CD14-positive monocyte (primary cell): ENCODE results near the gene CIB3.

DNA sequence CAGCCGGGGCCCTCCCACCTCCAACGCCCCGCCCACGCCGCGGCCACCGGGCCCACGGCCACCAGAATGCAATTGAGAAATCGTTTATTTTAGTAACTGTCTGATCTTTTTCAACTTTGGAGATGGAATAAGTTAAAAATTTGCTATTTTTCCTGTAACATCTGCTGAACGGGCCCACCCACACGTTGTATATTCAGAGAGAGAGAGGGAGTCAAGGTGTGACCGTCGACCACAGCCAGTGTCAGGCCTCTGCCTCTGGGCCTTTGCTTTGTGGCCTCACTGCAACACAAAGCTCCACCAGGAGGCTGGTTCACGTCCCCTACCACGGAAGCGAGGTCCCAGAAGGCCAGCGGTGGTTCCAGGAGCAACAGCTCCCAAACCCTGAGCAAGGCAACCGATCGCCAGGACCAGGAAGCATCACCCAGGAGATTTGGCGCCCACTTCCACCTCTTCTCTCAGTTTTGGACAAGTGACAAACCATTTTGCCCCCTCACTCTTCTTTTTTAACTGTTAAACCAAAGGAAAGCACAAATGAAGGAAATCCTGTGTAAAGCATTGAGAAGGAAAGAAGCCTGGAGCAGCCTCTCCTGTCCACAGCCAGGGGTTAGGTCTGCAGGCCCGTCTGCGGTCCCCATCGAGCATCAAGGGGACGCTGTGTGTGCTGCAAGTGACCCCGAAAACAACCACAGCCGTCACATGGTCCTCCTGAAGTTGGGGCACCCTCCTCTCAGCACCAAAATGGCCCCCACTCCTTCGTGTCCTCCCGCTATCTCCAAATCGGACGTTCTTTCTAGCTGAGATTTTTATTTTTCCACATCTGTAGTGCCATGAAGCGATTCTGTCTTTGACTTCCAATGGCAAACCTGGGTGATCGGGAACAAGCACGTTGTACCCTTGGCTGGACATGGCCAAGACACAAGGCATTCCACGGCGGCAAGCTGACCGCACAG lies 10.8 kb upstream of the HSH2D start:
- CAGE, long polyA plus RNA = start-site peak on the plus strand centred at position 620 of the sequence, 55 bp wide, 78 and 59 reads in 2 replicates; start-site peak on the minus strand centred at position 772 of the sequence, 73 bp wide, 14 and 11 reads in 2 replicates

DNA sequence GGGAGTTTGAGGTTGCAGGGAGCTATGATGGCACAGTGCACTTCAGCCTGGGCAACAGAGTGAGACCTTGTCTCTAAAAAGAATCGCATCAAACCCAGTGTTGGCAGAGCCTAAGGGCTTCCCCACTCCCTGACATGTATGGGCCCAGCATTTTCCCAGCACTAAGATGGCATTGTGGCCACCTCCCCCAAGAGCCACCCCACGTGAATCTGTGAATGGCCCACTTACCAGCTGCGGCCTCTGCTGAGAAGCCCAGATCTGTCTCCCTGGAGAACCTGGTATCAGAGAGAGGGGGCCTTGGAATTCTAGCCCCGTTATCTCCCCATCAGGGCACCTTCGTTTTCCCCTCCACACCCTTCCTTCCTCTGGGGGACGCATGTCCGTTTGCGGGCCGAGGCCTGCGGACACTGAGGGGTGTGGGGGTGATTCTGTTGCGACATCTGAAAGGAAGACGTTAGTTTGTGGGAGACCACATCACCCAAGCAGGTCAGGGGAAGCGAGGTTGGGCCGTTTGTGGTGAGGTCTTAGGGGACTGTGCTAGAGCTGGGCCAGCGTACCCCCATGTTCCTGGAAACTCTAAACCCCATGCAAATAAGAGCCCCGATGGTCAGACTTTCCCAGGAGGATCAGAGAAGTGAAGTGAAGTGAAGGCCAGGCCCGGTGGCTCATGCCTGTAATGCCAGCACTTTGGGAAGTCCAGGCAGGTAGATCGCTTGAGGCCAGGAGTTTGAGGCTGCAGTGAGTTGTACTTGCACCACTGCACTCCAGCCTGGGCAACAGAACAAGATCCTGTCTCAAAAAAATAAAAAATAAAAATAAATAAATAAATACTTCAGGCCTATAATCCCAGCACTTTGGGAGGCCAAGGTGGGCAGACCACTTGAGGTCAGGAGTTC lies 3.7 kb upstream of the HSH2D start:
- CAGE, long polyA plus RNA = no peak

- CAGE, long polyA plus RNA = no peak
Observed at GRCh38 chr19:16173457-16173951, at the start of gene CIB3. Gene CIB3 (minus strand): TSS chr19:16173525.

DNA sequence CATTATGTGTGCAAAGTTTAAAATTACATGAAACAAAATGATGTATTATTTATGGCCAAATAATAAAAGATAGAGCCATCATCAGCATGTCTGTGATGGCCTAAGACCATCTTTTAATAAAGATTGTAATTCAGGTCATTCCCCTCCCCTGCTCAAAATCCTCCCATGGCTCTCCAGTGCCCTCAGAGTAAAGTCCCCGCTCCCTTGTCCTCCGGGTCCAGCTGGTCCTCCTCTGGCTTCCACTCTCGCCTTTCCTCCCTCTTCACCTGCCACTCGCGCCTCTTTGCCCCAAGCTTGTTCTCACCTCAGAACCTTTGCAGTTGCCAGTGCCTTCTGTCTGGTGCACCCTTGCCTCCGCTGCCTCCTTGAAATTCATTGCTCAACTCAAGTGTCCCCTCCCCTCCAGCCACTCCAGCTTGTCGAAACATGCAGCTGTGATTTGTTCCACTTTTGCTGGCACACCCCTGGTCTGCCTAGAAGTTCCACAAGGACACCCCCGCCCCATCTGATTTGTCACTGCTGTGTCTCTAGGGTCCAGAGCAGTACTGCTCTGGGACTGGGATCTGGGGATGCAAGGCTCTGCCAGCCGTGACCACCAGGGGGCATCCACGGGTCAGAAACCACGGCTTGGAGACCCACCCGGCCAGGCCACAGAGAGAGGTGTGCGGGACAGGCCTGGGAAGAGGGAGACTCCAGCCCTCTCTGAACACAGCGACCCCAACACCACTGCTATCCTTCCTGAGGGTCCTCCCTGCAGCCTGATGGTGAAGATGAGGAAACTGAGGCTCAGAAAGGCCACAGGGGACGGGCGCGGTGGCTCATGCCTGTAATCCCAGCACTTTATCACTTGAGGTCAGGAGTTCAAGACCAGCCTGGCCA lies 49.7 kb downstream of the AP1M1 start:
- CAGE, long polyA plus RNA = no peak

GRCh38 chr19:16315782-16316541 lies 8.7 kb upstream of the KLF2 start:
- CAGE, long polyA plus RNA = no peak

DNA sequence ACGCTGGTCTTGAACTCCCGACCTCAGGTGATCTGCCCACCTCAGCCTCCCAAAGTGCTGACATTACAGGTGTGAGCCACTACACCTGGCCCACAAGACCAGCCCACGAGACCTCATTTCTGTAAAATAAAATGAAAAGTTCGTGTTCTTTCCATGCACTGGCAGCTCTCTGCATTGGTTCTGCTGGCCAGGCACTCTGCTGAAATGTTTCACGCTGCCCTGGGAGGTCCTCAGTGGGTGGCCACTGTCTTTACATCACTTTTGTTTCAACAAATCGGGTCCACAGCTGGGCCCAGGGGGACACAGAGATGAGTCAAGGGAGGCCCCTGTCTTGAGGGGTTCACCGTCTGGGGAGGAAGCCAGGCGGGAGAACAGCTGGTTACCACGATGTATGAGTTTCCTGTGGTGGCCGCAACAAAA lies 5.3 kb upstream of the KLF2 start:
- CAGE, long polyA plus RNA = no peak

DNA sequence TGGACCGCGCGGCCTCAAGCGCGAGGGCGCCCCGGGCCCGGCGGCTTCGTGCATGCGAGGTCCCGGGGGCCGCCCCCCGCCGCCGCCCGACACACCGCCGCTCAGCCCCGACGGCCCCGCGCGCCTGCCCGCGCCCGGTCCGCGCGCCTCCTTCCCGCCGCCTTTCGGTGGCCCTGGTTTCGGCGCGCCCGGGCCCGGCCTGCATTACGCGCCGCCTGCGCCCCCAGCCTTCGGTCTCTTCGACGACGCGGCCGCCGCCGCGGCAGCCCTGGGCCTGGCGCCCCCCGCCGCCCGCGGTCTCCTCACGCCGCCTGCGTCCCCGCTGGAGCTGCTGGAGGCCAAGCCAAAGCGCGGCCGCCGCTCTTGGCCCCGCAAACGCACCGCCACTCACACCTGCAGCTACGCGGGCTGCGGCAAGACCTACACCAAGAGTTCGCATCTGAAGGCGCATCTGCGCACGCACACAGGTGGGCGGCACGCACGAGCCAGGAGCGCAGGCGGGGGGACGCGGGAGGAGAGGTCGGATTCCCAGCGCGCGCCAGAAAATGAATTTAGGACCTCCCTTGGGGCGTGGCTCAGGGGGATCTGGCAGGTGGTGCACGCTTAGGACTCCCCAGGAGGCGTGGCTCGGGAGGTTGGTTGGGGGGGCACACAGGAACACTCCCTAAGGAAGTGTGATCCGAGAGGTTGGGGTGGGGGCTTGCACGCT lies 1.1 kb downstream of the KLF2 start:
- CAGE, long polyA plus RNA = no peak

- CAGE, long polyA plus RNA = no peak
Observed at GRCh38 chr19:16331140-16331566, 6.5 kb downstream of the KLF2 start.

GRCh38 chr19:16347632-16347882 lies 22.9 kb downstream of the KLF2 start:
- CAGE, long polyA plus RNA = no peak

DNA sequence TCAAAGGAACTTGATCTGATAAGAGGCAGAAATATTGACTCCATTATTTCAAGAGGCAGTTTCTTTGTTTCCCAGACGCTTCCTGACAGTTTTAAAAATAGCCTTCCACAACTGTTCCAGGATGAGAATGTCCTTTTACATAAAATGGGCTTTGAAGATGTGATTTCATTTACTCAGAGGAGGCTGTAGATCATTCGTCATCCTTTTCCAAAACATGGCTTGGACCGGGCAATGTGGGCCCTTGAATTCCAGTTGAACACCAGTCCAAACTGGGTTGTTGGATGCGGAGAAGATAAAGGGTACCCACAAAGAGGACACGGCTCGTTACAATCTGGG lies 23.2 kb downstream of the KLF2 start:
- CAGE, long polyA plus RNA = no peak

- CAGE, long polyA plus RNA = no peak
Observed at GRCh38 chr19:16371142-16372416, 47.0 kb downstream of the KLF2 start.

DNA sequence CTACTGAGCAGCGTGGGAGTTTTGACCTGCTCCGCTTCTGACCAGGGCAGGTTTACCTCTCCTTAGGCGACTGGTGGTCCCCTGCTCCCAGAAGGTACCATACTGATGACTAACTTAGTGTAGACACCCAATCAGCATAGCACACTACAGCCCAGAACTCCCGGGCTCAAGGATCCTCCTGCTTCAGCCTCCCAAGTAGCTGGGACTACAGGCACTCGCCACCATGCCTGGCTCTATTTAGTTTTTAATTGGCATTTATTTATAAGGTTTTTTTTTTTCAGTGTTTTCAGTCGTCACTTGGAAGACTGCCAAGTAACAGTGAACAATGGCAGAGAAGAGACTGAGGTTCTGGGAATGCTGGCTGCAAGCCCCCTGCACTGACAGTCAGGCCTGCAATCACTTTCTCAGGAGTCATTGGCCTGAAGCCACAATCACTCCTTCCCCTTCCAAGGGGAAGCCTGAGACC lies 73.0 kb downstream of the EPS15L1 start:
- CAGE, long polyA plus RNA = no peak

DNA sequence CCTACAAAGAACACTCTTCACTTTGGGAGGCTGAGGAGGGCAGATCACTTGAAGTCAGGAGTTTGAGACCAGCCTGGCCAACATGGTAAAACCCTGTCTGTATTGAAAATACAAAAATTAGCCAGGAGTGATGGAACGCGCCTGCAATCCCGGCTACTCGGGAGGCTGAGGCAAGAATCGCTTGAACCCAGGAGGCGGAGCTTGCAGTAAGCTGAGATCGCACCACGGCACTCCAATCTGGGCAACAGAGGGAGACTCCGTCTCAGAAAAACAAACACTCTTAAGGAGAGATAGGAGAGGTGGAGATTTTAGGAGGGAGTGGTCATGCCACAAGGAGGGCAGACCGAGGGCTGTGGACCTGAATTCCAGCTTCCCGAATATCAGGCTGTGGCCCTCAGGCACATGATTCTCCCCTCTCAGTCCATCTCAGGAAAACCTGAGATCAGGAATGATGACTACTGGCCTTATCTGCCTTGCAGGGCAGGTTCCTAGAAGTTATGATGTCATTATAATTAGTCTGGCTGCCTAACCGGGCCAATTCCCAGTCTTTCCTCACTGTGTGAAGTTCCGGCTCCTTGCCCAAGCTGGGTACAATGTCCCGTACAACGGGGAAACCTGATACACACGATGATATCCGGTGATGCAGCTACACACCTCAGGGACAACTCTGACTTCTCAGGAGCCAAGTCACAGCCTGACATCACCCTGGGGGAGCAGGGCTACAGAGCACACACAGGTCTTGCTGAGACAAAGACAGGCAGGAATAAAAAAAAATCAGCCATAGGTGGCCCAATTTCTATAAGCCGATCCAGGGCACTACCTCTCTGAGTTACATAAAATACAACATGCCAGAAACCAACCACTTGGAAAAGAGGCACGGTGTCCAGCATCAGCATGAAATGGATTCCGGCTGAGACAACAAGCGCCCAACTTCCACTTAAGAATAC lies 2.4 kb downstream of the SLC35E1 start:
- CAGE, long polyA plus RNA = no peak

DNA sequence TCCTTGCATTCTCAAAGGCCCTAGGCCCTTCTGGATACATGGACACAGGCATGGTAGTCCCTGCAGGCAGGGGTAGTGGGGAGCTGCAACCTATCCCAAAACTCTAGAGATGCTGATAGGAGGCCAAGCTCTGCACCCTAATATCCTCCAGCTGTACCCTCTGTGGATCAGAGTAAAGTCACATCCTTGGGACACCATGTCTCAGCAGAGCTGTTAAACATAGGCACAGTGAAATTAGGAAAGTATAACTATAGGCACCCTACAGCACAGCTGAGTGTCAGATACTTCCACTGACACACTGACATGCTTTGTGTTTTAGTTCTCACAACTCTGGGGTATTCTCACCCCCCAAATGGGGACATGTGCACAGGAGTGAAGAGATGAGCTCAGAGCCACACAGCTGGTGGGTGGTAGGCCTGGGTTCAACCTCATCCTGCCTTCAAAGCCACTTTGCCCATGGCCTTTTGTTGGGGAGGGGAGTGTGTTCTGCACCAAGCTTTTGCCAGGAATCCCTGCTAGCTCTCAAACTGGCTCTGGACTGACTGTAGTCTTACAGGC lies 1.6 kb upstream of the SLC35E1 start:
- CAGE, long polyA plus RNA = no peak

GRCh38 chr19:16590019-16590464 lies 17.8 kb upstream of the SLC35E1 start:
- CAGE, long polyA plus RNA = no peak

DNA sequence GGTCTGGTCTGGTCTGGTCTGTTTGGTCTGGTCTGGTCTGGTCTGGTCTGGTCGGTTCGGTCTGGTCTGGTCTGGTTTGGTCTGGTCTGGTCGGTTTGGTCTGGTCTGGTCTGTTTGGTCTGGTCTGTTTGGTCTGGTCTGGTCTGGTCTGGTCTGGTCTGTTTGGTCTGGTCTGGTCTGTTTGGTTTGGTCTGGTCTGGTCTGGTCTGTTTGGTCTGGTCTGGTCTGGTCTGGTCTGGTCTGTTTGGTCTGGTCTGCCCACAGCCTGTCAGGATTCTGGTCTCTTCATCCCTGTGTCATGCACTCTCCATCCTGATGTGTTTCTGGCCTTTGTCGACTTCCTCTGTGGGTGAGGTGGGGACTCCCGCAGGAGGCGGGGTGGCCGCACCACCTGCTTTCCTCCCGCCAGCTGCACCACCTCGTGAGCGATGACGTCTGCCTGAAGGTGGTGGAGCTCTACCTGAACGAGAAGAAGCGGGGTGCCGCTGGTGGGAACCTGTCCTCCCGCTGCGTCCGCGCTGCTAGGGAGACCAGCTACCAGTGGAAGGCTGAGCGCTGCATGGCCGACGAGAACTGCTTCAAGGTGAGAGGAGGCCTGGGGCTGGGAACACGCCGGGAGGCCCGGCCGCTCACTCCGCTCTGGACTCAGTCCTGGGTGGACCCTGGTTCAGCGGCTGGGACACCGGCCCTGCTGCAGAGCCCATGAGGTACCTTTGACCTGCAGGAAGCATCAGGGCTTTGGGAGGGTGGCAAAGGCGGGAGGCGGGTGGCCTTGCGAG lies 13.0 kb upstream of the F2RL3 start:
- CAGE, long polyA plus RNA = no peak

GRCh38 chr19:16887288-16888005 lies 1.4 kb upstream of the F2RL3 start:
- CAGE, long polyA plus RNA = no peak

- CAGE, long polyA plus RNA = no peak
Observed at GRCh38 chr19:16892401-16893157, 3.8 kb downstream of the F2RL3 start.

- CAGE, long polyA plus RNA = no peak
Observed at GRCh38 chr19:16895787-16896753, 7.3 kb downstream of the F2RL3 start.

DNA sequence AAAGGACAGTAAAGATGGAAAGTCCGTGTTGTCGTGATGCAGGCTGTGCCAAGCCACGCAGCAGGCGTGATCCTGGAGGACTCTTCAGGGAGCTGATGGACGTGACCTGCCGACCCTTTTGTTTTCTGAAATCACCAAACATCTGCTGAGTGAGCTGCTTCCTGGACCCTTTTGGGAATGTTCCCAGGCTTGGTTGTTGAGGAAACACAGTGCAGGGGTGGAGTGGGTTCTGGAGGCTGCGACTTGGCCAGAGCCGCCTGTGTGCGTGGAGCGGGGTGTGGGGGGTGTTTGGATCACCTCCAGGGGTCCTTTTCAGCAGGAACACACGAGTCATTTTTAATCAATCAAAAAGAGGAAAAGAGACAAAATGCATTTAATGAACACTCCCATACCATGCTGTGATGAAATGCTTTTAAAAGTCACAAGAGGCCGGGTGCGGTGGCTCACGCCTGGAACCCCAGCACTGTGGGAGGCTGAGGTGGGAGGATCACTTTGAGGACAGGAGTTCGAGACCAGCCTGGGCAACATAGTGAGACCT lies 15.5 kb upstream of the CPAMD8 start:
- CAGE, long polyA plus RNA = no peak